Left cardiac atrium (tissue), 1 donor: ENCODE results near the genes CTNNA2 and CAPG.

GRCh38 chr2:74741483-74741953, 87.5 kb downstream of the SEMA4F start:
- PRO-cap, result no peak

DNA sequence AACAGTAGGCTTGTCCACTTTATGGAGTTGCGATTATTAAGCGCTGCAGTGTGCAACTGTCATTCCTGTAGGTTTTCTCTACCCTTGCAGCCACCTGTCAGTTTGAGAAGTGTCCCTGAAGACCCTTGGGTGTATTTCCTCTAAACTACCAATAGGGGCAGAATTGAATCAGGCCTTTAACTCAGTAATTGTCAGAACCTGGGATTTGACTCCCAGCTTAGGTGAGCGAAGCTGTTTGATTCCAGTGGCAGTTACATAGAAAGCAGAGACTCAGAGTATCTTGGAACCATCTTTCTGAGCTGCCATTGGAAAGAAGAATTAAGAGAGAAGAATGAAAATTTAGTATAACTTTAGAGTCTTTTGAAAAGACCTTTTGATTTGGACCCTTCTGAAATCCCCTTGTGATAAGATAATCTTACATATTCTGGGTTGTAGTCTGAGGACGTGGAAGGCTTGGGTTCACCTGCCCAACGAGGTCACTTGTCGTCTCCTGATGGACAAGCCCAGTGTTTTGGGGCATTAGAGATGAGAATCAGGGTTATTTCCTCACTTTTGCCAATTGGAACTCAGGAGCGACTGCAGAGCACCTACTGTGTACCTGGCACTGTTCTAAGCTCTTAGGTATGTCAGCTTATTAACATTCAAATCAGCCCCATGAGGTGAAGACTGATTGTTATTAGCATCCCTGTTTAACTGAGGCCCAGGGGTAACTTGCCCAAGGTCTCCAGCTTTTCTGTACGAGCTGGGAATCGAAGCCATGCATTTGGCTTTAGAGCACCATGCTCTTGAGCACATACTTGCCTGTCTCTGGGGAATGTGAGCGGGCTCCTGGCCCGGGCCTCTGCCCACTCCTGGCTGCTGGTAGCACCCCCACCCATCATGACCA, 2.8 kb downstream of the HK2 start:
- PRO-cap, result no peak

GRCh38 chr2:74843005-74844306, 9.5 kb downstream of the HK2 start:
- PRO-cap, result no peak

DNA sequence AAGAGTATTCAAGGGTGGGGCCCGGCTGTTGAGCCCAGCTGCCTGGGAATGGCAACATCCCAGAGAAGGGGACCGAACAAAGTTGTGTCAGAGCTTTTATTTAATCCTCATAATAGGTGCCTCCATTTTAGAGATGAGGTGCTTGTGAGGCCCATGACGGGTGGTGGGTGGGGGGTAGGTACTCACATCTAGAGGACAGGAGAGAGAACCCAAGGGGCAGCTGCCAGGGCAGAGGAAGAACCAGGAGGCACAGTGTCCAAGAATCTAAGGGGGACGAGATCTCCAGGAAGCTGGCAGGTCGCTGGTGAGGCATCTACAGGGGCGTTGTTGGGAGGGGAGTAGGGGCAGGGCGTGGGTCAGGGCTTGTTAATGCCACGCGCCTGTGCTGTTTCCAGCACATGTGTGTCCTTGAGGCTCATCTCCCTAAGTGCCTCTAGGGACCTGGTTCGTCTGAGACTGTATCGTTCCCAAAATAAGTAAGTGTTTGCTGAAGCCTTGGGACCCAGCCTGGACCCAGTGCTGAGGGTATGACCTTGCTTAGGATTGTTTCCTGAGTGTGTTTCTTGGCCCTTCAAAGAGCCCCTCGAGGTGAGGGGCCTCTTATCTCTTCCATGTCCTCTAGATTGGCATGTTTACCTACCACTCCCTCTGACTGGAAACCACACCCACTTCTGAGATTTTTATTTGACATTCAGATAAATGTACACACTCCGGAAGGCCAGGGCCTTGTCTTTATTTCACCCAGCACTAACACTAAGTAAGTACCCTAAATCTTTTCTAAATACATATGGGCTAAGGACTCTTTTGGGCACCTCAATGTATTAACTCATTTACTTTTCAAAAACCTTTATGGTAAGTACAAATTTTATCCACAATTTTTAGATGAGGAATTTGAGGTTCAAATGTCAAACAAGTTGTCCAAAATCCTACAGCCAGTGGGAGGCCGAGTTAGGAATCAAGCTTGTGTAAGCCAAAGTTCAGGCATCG, 22.2 kb downstream of the HK2 start:
- PRO-cap, result no peak

DNA sequence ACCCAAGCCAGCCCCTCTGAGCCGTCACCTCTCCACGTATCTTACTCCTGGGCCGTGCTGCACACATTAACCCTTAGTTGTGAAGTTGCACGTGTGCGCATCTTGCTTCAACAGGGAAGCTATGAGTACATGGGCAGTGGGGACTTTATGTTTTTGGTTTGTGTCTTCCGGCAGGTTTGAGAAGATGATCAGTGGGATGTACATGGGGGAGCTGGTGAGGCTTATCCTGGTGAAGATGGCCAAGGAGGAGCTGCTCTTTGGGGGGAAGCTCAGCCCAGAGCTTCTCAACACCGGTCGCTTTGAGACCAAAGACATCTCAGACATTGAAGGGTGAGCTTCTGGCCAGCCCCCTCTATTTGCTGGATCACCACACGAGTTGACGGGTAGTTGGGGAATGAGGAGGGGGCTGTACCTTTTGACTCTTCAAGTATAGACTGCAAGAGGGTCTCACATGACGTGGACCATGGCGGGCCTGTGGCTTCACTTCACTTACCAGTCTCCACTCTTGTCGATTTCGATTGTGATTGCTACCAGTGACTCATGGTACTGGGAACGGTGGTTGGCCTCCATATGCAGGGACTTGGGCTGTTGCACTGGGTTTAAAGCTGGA, 43.2 kb downstream of the HK2 start:
- PRO-cap, result no peak

DNA sequence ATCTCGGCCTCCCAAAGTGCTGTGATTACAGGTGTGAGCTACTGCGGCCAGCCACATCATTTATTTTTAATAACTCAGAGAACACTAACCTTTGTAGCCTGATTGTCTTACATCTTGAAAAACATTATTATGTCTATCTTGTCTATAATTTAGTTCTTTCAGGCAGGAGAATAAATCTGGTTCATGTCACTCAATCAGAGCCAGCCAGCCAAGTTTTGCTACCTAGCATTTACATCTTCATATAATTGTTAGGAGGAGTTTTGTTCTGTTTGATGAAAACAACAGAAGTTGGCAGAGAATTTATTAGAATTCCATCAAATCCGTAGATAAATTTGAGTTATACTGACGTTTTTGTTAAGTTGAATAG, 360.3 kb upstream of the REG3G start:
- PRO-cap, result no peak

DNA sequence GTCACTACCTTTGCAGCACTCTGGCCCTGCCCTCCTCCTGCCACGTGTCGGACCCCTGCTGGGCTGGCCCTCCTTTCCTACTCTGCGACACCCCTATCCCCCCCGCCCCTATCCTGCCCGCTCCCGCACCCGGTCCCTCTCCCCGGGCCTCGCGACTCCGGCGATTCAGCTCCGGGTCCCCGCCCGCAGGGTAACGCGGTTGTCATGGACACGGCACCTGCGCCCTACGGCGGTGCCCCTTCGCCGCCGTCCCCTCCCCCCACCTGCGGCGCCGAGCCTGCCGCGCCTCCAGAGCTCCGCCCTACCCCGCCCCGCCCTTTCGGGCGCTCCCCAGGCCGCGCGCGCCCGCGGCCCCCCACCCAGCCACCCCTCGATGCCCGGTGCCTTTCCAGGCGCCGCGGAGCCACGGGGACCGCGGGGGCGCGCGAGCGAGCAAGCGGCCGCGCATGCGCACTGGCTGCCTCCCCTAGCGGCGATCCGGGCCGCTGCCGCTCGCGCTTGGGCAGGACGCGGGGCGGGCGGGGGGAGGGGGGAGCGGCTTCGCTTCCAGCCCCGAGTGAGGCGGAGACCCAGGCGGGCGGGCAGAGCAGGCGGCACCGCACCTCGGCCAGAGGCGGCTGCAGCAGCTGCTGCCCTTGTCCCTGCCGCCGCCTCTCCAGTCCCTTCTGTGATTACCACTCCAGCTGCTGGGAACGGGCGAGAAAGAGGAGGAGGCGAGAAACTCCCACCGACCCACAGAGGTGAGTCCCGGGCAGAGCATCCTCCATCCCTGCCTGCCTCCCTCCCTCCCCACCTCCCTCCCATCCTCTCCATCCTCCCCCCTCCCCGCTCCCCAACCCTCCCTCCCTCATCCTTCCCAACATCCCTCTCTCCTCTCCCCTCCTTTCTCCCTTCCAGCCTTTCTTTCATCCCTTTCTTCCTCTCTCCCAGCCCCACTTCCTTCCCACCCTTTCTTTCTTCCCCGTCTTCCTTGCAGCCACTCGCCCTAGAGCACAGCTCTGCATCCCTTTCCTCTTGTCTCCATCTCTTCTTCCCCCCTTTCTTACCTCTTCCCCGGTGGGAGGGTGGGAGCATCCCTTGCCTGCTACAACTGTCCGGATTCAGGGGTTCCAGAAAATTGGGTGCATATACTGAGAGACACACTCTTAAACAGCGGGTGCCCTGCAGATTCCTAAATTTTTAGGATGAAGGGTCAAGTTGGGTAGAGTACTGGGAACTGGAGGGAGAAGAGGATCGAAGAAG, at the start of gene CTNNA2:
TSS of gene CTNNA2 (plus strand) at position 584 of the 1,242 bp plus-strand sequence.
- PRO-cap, result no peak

- PRO-cap, result no peak
Measured at GRCh38 chr2:80520295-80520693, 215.7 kb upstream of the LRRTM1 start.

DNA sequence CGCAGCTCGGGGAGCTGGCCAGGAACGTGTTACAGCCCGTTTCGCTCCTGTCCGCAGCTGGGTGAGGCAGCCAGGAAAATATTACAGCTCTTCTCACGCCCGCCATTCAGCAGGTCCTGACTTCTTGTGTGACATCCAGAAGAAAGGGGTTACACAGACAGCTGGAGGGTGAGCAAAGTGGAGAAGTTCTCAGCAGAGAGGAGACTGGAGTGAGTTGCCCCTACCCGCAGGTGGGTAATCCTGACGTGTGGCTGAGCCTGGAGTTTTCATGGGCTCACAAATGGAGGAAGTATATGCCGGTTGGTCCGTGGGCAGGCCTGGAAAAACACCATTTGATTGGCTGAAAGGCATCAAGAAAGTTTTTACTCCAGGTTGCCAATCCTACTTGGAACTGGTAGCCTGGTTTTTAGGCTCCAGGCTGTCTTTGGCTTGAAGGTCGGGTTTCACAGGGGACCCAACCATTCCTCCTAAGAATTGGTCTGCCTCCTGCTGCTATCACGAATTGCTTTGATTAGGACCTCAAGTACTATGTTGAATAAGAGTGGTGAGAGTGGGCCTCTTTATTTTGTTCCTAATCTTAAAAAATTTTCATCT, 1177.4 kb upstream of the LRRTM1 start:
- PRO-cap, result no peak

DNA sequence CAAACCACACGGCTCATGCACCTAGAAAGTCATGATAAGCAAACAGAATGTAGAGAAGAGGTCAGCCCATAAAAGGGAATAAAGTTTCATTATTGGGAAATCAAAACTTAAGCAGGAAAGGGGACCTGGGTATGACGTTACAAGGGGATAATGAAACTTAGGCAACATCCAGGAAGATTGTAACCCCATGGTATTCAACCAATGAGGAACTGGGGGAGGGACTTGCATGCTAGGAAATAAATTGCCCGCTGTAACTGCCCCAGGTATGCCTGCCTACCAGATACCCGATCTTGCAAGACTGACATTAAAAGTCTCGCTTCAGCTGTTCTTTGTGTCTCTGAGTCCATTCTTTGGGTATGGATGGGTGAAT, 1679.0 kb downstream of the SUCLG1 start:
- PRO-cap, result no peak

- PRO-cap, result no peak
Measured at GRCh38 chr2:84855773-84856088, 25.2 kb downstream of the TRABD2A start.

GRCh38 chr2:85276441-85276894, 51.3 kb downstream of the TGOLN2 start:
- PRO-cap, result no peak

GRCh38 chr2:85305024-85305685, 22.6 kb downstream of the TGOLN2 start:
- PRO-cap, result no peak

DNA sequence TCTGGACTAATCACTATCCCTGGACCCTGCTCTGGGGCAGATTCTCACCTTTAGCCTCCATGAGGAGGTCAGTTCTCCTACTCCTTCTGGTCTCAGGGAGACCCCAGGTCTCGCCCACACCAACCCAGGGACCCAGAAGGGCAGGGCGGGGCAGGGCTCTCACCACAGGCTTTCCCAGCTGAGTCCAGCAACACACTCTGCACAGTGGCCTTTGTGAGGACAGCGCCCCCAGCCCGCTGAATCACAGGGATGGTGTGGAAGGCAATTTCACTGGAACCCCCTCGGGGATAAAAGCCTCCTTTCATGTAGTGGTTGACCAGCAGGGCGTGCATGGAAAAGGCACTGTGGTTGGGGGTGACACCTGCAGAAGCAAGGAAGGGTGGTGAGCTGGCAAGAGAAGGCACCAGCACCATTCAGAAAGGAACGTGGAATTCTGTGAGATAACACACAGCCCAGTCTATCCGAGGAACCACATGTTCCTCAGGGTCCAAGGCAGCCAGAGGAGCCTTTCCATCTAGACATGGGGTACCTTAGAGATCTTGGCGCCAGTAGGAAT, 5.0 kb downstream of the RETSAT start:
- PRO-cap, result no peak

DNA sequence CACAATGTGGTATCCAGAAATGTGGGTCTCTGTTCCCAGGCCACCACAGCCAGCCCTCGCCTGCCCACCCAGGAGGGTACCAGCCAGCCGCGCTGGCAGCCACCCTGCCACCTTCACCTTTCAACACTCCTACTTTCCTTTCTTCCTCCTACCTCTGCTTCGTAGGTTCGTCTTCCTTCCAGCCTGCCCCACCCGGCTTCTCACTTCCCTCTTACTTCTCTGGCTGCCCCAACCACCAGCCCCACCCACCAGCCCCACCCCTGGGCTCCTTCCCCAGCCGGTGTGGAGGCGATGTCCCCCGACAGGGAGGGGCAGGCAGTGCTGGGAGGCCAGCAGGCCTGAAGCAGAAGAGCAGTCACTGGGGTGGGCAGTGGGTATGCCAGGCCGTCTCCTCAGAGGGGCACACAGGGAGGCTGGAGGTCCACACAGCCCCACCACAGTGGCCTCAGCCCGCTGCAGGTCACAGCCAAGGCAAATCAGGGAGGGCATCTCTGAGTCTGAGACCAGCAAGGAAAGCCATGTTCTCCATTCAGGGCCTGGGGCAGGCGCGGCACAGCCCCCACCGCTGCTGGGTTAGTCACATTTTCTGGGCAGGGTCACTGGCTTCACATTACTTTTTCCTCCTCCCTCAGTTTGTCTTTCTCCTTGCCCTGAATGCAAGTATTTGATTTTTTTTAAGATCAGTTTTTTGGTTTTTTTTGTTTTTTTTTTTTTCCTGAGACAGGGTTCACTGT, at the start of gene CAPG:
TSS of gene CAPG (minus strand) at position 202 of the 734 bp plus-strand sequence.
- PRO-cap, result unidirectional peak, minus-strand start at position 199 of the sequence

- PRO-cap, result bidirectional peak, plus-strand start at chr2:85437750, minus-strand start at chr2:85437634; bidirectional peak, plus-strand start at chr2:85438011, minus-strand start at chr2:85437942
Measured at GRCh38 chr2:85437544-85438513, 19.3 kb downstream of the SH2D6 start.

DNA sequence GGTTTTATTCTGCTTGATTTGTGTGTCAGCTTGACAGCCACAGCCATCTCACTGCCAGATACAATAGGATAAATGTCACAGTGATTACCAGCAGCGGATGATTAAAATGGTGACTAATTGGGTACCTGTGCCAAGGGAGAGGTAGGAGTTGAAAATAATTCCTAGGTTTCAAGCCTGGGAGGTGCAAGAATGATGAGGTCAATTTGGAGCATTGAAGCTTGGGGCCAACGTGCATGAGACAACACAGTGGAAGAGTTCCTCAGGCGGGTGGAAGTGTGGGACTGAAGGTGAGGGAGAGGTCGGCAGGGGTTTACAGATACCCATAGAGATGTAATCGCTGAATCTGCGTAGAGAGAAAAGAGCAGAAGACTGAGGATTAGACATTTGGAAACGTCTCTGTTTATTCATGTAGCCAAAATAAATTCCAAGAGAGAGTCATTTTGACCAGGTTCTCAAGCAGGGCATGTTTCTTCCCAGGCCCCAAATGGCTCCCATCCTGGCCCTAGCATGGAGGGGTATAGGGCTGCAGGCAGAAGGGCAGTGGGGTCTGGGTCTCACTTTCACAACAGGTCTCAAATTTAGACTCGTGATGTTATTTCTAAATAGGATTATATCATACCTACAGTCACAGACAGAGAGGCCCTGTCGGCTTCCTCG, 39.6 kb downstream of the SH2D6 start:
- PRO-cap, result no peak

DNA sequence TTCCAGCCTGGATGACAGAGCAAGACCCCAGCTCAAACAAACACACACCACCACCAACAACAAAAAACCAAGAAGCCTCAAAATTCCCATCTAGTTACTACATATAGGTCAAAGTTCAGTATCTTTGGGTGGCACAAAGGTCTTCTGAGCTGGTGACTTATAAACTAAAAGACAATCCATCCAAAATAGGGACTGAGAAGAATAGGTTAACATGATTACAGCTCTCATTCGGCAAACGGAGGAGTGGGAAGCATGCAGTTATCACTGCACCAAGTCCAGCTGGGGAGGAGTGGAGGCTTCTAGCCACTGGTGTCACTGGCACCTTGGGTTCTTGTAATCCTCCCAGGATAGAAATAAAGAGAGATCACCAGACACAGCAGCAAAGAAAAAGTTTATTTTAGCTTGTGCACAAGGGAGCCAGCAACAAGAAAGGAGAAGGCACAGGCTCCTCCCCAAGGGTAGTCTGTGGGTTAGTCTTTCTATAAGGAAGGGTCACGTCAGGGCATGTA, 57.5 kb downstream of the SH2D6 start:
- PRO-cap, result no peak

DNA sequence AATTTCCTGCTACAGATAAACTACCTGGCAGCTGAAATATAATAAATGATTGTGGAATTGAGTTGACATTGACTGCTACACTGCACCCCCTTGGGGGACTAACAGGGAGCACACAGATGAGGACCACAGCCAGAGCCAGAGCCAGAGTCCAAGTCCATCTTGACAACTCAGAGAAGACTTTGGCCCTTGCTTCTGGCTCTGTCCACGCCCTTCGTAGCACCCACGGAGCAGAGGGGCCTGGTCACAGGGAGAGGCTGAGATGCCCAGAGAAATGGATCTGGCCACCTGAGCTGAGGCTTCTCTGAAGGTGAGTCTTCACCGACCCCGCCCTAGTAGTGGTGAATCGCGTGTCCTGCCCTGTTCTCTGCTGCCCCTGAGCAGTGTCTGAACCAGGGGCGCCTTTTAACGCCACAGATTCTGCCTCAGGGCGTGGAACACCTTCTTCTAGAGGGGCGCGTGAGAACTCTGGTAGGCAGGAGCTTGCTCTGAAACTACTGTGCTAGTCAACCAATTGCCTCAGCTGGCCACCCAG, 35.7 kb upstream of the MAT2A start:
- PRO-cap, result no peak

- PRO-cap, result no peak
Measured at GRCh38 chr2:85504536-85505625, 34.1 kb upstream of the MAT2A start.